Mesenchymal stem cell of adipose (primary cell): ENCODE results near the gene FCGR3B.

DNA sequence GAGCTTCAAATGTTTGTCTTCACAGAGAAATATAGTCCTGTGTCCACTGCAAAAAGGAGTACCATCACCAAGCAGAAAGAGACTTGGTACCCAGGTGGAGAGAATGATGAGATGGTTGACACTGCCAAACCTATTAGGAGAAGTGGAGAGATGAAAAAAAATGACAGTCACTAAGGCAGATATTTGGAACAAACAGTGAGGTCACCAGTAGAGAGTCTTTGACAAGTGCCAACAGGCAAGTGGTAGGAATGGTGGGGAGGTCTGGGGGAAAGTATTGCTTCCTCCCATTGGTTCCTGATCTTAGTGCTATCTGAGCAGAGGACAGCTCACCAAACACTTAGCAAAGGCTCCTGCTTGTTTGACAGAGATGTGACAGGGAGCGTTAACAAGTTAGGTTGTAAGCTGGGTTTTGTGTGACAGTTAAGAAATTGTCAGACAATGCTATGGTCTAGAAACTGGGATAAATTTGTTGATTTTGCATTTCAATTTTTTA lies 6.4 kb downstream of the FCGR3B start:
- CAGE, long polyA plus RNA, result no peak

- CAGE, long polyA plus RNA, result no peak
These were observed at the start of gene FCGR3B for GRCh38 chr1:161630952-161631798. FCGR3B (minus strand) TSS chr1:161631176.

DNA sequence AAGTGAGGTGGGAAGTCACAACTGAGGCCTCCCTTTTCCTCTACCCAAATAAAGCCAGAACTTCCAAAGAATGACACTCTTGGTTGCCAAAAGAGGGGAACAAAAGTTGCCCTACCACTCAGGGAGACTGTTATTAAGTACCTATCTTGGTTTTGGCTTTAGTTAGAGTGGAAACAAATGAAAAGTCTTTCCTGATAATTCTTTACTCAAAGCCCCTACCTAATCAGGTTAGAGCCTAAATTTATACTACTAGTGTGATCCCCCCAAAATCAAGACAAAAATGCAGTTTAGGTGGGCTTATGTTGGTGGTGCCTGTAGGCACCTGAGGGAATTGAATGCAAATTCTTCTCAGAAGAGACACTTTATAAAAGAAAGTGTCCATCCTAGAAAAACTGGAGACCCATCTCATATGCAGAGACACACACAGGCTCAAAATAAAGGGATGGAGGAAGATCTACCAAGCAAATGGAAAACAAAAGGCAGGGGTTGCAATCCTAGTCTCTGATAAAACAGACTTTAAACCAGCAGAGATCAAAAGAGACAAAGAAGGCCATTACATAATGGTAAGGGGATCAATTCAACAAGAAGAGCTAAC lies 62.5 kb downstream of the ATF6 start:
- CAGE, long polyA plus RNA, result no peak

- CAGE, long polyA plus RNA, result no peak
These were observed 101.3 kb downstream of the OLFML2B start for GRCh38 chr1:161922212-161922899.

GRCh38 chr1:161961963-161962814 lies 61.5 kb downstream of the OLFML2B start:
- CAGE, long polyA plus RNA, result no peak

GRCh38 chr1:162072739-162073361 lies 3.4 kb downstream of the NOS1AP start:
- CAGE, long polyA plus RNA, result no peak

- CAGE, long polyA plus RNA, result no peak
These were observed 11.6 kb downstream of the NOS1AP start for GRCh38 chr1:162081028-162081631.

GRCh38 chr1:162144456-162145328 lies 75.2 kb downstream of the NOS1AP start:
- CAGE, long polyA plus RNA, result no peak

GRCh38 chr1:162687496-162688282 lies 55.4 kb downstream of the DDR2 start:
- CAGE, long polyA plus RNA, result no peak

DNA sequence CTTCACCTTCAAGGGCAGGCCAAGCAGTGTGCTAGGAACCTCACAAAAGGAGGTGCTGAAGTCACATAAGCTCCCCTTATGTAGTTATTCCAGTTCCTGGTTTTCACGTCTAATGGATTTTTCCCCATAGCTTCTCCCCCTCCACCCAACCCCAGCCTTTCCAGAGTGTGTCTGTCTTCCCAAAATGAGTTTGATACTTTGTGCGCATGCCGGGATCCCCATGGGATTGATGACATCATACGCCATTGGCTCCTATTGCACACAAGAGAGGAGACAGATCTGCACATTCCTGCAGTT lies 71.4 kb downstream of the DDR2 start:
- CAGE, long polyA plus RNA, result no peak

- CAGE, long polyA plus RNA, result no peak
These were observed 37.5 kb upstream of the HSD17B7 start for GRCh38 chr1:162752820-162753614.

GRCh38 chr1:163070448-163071206 lies 1.5 kb downstream of the RGS4 start:
- CAGE, long polyA plus RNA, result no peak

DNA sequence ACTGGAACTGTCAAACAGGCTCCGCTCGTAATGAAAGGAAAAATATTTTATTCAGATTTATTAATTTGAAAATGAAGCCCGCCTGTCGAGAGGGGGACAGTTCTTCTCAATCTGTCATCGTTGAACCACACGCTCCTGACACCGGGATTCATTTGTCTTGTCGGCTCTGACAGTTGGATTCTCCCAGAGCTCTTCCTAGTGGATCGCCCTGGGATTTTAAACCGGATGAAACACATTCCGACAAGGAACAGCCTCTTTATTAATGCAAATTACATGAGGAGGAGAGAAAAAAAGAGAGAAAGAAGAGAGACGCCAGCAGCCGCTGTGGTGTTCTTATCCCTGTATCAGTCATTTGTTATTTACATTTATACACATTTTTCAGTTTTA lies 238.2 kb upstream of the PBX1 start:
- CAGE, long polyA plus RNA, result no peak

- CAGE, long polyA plus RNA, result no peak
These were observed 202.4 kb upstream of the PBX1 start for GRCh38 chr1:164356639-164356894.

DNA sequence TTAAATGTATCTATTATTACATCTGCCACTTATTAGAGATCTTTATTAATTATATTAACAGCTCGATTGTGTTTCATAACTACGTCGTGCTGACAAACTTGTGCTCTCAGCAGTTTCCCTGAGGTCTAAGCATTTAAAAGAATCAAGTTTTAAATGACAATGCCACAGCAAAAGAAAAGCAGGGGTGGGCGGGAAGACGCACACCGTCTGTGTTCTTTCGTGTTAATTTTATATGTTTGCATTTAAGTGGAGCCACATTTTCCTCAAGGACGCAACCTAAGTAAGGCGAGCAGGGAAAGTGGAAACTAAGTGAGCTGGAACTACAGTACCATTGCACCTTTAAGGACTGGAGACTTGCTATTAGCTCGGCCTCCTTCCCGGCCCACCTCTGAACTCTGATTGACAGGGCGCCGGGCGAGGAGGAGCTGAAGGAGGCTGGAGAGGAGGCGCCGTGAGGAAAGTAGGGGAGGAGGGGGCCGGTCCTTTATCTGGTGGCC lies 450 bp upstream of the PBX1 start:
- CAGE, long polyA plus RNA, result no peak

DNA sequence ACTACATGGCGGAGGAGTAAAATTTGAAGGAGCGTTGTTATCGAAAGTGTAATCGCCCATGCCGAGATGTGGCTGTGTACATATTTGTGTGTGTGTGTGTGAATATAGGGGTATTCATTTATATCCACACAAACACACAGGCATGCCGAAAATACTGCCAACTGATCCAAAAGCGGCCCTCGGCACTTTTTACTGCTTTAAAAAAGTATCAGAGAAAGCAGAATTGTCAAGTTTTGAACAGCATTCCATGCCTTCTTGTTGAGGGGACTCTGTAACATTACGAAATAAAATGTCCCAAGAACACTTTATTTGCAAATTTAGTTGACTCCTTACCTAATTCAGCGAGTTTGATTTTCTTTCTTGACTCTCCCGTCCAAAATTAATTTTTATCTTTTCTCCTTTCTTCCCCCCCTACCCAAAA lies 1.2 kb downstream of the PBX1 start:
- CAGE, long polyA plus RNA, result no peak

- CAGE, long polyA plus RNA, result no peak
These were observed 20.4 kb downstream of the PBX1 start for GRCh38 chr1:164579264-164579838.

- CAGE, long polyA plus RNA, result no peak
These were observed 68.2 kb downstream of the PBX1 start for GRCh38 chr1:164627009-164627718.

GRCh38 chr1:164673637-164674149 lies 114.7 kb downstream of the PBX1 start:
- CAGE, long polyA plus RNA, result no peak

- CAGE, long polyA plus RNA, result no peak
These were observed 136.8 kb downstream of the PBX1 start for GRCh38 chr1:164695780-164696231.